ENCODE results near the genes ENSG00000288658, SGPP2 and ACSL3.

DNA sequence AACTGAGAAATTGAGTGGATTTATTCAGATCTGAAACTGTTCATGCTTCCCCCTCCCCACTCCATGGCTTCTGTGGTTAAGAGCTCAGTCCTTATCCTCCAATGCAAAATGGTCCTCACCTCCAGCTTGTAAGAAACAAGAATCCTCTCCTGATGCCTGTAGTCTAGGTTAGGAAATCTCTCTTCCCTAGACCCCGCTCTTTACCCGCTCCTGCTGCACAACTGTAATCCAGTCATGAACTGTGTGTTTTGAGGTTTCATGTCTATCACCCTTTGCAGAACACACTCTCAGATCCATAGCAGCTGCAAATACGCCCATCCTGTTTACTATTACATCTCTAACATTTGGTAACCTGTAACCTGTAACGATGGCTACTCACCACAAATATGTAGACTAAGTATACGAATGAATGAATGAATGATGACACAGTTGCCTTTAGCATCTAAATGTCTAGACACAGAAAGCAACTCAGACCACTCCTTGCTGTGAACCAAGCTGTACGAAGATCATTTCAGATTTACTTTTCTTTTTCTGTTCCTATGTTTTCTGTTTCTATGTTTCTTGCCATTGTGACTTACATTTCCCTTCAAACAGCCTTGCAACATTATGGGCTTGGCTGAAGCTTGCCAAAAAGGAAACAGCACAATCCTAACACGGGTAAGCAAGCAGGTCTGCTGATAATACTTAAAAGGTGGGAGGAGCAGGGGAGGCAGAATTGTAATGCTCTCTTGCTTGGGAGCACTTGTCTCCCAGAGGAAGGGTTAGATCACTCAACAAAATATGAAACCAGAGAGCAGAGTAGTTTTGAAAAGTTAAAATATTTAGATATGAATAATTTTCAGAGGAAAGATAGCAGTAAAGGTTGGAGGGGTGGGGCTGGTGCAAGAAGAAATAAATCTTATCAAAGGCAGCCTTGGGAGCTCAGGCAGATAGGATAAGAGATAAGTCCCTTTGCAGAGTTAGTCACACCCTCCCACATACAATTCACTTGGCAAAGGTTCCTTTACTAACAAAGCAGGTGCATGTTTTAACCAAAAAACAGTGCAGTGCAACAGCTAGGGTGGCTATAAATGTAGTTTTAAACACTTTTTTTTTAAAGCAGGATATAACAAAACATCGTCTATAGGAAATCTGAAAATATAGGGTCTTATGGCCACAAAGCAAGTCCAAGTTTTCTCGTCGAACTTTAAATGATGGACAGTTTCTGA, 53.6 kb downstream of the EPHA4 start:
- PRO-cap, 2 experiments, result no peak in any of the 2 experiments
- RAMPAGE, long total RNA, 4 experiments, result no peak in any of the 4 experiments

GRCh38 chr2:222235558-222235821, 63.3 kb downstream of the PAX3 start:
- PRO-cap, 2 experiments, result no peak in any of the 2 experiments
- RAMPAGE, long total RNA, 4 experiments, result no peak in any of the 4 experiments

GRCh38 chr2:222319947-222320924, at the start of gene ENSG00000288658:
TSS of gene ENSG00000288658 (minus strand) at chr2:222320155.
- PRO-cap, 2 experiments, result no peak in any of the 2 experiments
- RAMPAGE, long total RNA, 4 experiments, result no peak in any of the 4 experiments

- PRO-cap, 2 experiments, result no peak in any of the 2 experiments
- RAMPAGE, long total RNA, 4 experiments, result no peak in any of the 4 experiments
Measured at GRCh38 chr2:222343957-222344347, 24.0 kb upstream of the ENSG00000288658 start.

- PRO-cap, 2 experiments, result peak in 1 of 2 experiments; most common plus-strand start chr2:222424161 (in 1); most common minus-strand start chr2:222424388 (in 1)
- RAMPAGE, long total RNA, 4 experiments, result start-site peak on the plus strand in 4 of 4 experiments, at chr2:222423895-222424818 at its widest, 5 to 87 reads per replicate
Measured at GRCh38 chr2:222423796-222424765, at the start of gene SGPP2. TSS of gene SGPP2 (plus strand) at chr2:222424543.

DNA sequence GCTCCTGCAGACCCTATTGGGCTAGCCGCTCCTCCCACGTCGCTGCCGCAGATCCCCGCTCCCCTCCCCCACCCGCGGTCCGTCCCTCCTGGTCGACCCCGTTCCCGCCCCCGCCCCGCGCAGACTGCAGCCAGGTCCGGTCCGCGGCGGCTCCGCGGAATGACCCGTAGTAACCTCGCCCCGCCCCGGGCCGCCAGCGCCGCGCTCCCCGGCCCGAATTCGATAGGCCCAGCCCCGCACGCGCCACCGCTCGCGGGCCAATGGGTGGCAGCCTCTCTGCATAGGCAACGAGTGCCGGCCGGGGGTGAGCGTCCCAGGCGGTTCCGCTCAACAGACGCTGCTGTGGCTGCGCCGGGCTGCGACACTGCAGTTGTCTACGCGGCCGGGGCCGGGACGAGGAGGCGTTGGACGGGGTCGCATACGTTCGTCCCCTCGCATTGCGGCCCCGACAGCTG, at the start of gene ACSL3:
TSS of gene ACSL3 (plus strand) at position 333 of the 455 bp plus-strand sequence.
- PRO-cap, 2 experiments, result peak in 2 of 2 experiments; most common plus-strand start position 333 of the sequence (in 2); most common minus-strand start position 126 of the sequence (in 1)
- RAMPAGE, long total RNA, 4 experiments, result start-site peak on the plus strand in 4 of 4 experiments, centred at positions 327 to 349 of the sequence, 191 to 2,675 reads per replicate

DNA sequence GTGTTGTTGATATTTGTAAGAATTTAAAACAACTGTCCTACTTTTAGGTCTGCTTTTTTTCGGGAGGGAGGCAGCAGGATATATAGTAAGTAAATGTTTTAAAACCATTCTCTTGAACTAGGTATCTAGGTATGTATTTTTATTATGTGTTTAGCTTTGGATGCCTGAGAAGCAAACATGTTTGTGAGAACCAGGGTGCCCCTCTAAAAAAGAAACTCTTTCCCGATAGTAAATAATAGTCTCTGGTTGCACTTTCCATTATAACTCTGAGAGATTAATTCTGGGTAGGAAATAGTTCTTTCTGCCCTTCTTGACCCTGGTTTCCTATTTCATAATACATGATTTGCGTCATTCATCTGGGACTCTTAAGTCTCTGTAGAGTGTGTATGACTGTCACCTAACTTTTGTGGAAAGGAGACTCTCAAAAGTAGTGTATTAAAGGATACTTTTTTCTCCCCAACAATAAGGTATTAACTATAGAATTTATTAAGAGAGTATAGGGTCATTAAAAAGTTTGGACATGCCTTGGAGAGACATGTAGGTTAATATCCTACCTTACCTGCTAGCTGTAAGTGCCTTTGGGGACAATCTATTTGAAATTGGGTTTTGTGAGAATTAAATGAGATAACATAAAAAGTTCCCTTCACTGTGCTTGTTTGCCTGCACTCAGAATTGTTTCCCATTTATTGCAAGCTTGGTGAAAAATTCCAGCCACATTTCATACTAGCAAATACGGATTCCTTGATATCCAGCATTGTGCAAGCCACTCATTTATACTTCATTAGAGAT, 31.6 kb downstream of the ACSL3 start:
- PRO-cap, 2 experiments, result peak in 1 of 2 experiments; most common minus-strand start position 268 of the sequence (in 1)
- RAMPAGE, long total RNA, 4 experiments, result no peak in any of the 4 experiments

- PRO-cap, 2 experiments, result no peak in any of the 2 experiments
- RAMPAGE, long total RNA, 4 experiments, result no peak in any of the 4 experiments
Measured at GRCh38 chr2:222934829-222935336, 74.0 kb downstream of the ACSL3 start.

DNA sequence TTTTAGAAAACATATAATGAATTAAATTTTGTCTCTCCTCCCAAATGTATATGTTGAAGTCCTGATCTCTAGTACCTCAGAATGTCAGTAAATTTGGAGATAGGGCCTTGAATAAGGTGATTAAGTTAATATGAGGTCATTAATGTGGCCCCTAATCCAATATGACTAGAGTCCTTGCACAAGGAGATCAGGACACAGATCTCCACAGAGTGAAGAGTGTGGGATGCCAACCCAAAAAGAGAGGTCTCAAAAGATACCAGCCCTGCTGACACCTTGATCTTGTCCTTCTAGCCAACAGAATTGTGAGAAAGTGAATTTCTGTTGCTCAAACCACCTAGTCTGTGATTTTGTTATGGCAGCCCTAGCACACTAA, 88.7 kb downstream of the ACSL3 start:
- PRO-cap, 2 experiments, result no peak in any of the 2 experiments
- RAMPAGE, long total RNA, 4 experiments, result no peak in any of the 4 experiments

DNA sequence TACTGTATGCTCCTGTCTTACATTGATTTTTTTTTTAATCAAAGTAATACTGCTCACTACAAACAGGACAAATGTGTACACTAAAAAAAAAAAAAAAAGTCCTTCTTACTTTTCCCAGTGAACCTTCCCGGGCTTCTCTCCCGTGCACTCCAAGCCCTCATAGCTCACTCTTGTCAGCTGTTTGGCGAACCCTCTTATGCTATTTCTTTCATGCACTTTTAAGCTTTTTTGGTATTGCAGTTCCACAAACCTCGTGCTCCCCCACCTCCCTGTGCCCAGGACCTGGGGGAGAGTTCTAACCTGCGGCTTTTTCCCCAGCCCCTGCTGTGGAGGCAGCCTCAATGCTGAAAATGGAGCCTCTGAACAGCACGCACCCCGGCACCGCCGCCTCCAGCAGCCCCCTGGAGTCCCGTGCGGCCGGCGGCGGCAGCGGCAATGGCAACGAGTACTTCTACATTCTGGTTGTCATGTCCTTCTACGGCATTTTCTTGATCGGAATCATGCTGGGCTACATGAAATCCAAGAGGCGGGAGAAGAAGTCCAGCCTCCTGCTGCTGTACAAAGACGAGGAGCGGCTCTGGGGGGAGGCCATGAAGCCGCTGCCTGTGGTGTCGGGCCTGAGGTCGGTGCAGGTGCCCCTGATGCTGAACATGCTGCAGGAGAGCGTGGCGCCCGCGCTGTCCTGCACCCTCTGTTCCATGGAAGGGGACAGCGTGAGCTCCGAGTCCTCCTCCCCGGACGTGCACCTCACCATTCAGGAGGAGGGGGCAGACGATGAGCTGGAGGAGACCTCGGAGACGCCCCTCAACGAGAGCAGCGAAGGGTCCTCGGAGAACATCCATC, 721 bp downstream of the KCNE4 start:
- PRO-cap, 2 experiments, result no peak in any of the 2 experiments
- RAMPAGE, long total RNA, 4 experiments, result no peak in any of the 4 experiments

DNA sequence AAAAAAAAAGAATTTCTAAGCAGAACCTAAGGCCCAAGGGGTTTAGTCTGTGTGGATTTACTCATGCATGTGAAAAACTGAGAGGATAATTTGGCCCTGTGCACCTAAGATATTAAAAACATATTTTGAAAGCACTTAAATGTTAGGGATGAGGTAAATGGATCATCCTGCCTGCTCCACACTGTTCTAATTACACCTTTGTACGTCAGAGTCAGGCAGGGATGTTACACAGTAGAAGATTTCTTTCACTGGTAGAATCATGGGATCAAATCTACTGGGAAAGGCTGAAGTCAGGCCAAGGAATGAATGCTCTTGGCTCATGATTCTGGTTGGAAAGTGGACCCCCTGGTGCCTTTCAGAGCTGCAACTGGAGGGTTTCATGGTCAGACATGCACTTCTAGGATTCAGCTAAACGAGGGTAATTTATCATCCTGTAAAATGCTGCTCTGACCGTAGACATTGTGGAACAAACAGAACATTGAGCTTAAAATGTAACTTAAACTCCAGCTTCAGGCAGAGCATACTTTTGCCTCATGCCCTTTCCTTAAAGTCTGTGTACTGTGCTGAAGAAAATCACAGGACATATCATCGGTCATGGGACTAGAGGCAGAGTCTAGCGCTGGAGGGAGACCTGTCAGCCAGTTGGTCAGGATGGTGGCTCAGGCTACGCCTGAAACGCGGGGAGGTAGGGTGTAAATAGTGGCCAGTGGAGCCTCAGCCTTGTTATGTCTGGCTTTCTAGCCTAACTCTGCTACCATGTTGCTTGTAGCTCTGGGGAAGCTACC, 4.9 kb downstream of the KCNE4 start:
- PRO-cap, 2 experiments, result no peak in any of the 2 experiments
- RAMPAGE, long total RNA, 4 experiments, result no peak in any of the 4 experiments

GRCh38 chr2:223093250-223093731, 41.3 kb downstream of the KCNE4 start:
- PRO-cap, 2 experiments, result no peak in any of the 2 experiments
- RAMPAGE, long total RNA, 4 experiments, result no peak in any of the 4 experiments

GRCh38 chr2:223587999-223588369, 14.2 kb downstream of the SCG2 start:
- PRO-cap, 2 experiments, result no peak in any of the 2 experiments
- RAMPAGE, long total RNA, 4 experiments, result no peak in any of the 4 experiments

DNA sequence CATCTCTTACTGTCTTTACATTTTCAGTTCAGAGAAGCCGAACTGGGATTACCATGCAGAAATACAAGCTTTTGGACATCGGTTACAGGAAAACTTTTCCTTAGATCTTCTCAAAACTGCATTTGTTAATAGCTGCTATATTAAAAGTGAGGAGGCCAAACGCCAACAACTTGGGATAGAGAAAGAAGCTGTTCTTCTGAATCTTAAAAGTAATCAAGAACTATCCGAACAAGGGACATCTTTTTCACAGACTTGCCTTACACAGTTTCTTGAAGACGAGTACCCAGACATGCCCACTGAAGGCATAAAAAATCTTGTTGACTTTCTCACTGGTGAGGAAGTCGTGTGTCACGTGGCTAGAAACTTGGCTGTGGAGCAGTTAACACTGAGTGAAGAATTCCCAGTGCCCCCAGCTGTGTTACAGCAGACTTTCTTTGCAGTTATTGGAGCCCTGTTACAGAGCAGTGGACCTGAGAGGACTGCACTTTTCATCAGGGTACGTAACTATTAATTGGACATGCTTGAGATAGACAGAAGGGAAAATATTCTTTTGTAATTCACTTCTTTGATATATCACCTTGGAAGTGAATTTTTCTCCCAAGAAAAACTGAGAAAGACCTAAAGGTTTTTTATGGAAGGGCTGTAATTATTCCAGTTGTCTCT, 2.4 kb downstream of the MRPL44 start:
- PRO-cap, 2 experiments, result no peak in any of the 2 experiments
- RAMPAGE, long total RNA, 4 experiments, result start-site peak on the plus strand in 1 of 4 experiments, centred at position 364 of the sequence, 11 reads per replicate

GRCh38 chr2:224268293-224268851, 133.5 kb downstream of the FAM124B start:
- PRO-cap, 2 experiments, result no peak in any of the 2 experiments
- RAMPAGE, long total RNA, 4 experiments, result no peak in any of the 4 experiments

GRCh38 chr2:224503581-224503876, 81.6 kb downstream of the CUL3 start:
- PRO-cap, 2 experiments, result no peak in any of the 2 experiments
- RAMPAGE, long total RNA, 4 experiments, result no peak in any of the 4 experiments

DNA sequence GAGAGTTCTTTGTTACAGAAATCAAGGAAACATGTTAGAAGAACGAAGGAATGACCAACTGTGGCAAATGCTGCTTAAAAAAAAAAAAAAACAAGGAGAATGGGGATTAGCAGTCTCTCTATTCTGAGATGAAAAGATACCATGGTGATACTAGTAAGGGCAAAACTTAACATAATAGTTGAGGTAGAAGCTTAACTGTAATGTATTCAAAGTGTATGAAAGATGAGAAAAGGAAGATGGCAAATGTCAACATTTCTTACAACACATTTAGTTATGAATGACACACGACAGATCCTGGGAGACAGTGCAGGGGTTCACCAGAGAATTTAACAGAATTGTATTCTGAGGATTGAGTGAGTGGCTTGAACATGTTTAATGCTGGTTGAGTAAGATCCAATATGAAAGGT, 52.8 kb downstream of the CUL3 start:
- PRO-cap, 2 experiments, result peak in 1 of 2 experiments; most common plus-strand start position 86 of the sequence (in 1)
- RAMPAGE, long total RNA, 4 experiments, result no peak in any of the 4 experiments

- PRO-cap, 2 experiments, result no peak in any of the 2 experiments
- RAMPAGE, long total RNA, 4 experiments, result no peak in any of the 4 experiments
Measured at GRCh38 chr2:224944769-224945645, 97.3 kb downstream of the DOCK10 start.

DNA sequence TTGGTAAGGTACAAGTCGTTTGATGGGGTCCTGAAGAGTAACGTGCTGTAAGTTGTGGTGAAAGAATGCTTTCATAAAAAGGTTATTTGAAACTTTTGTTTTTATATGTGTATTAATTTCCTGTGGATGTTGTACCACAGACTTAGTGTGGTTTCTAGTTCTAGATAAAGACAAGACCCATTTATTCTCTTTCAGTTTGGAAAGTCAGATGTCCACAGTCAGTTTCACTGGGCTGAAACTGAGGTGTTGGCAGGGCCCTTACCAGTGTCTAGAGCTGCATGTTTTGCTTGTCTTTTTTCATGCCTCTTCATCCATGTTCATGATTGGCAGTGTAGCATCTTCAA, 22.1 kb upstream of the DOCK10 start:
- PRO-cap, 2 experiments, result no peak in any of the 2 experiments
- RAMPAGE, long total RNA, 4 experiments, result no peak in any of the 4 experiments

DNA sequence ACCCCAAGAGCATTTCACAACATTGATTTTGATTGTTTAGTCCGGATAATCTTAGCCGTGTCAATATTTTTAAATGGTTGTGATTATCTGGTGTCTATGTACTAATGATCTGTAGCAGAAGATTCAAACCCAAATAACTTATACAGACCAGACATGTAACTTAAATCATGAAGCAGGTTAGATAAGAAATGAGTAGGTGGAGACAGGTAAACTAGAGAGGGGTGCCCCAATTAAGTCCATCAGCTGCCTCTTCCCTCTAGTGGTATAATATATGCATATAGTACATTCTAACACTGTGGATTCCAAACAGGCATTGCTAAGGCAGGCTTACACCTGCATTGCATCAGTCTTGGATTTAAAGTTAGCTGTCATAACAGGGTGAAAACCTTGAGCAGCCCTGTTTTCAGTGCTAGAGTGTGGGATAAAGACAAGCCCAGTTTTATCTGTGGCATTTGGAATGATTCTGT, 63.4 kb downstream of the NYAP2 start:
- PRO-cap, 2 experiments, result no peak in any of the 2 experiments
- RAMPAGE, long total RNA, 4 experiments, result no peak in any of the 4 experiments

All from upper lobe of left lung (tissue), 5 donors.